A549 (cell line): ENCODE data around the gene LRRC74B.

GRCh38 chr22:20206763-20207484 is 56.1 kb upstream of the CCDC188 start:
- PRO-cap = no peak
CAGE:
- cytosol, long polyA plus RNA = no peak
- long polyA plus RNA = no peak
- nucleus, long polyA plus RNA = no peak

DNA sequence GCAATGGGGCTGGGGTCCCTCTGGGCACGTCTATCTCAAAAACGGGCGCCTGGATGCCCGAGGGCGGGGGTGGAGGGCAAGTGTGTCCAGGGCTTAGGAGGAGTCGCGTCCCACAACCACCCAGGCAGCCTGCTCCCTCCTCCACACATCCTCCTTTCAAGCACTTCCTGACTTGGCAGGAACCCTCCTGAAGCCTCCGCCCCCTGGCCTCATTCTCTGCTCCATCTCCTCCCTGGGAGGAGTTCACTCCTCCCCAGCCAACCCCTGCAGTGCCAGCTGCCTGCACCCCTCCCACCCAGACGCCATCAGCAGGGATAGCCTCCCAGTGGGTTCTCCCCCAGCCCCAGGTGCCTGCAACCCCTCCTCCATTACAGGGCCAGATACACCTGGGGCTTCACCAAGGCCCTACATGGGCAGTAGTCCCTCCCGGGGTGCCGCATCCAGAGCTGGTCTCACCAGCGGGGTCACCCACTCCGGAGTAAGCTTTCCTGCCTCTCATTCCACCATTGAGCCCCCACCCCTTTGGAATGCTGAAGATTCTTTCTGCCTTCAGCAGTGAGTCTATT is 24.5 kb downstream of the RTN4R start:
- PRO-cap = unidirectional peak, minus-strand start at position 147 of the sequence
CAGE:
- cytosol, long polyA plus RNA = no peak
- long polyA plus RNA = no peak
- nucleus, long polyA plus RNA = no peak

DNA sequence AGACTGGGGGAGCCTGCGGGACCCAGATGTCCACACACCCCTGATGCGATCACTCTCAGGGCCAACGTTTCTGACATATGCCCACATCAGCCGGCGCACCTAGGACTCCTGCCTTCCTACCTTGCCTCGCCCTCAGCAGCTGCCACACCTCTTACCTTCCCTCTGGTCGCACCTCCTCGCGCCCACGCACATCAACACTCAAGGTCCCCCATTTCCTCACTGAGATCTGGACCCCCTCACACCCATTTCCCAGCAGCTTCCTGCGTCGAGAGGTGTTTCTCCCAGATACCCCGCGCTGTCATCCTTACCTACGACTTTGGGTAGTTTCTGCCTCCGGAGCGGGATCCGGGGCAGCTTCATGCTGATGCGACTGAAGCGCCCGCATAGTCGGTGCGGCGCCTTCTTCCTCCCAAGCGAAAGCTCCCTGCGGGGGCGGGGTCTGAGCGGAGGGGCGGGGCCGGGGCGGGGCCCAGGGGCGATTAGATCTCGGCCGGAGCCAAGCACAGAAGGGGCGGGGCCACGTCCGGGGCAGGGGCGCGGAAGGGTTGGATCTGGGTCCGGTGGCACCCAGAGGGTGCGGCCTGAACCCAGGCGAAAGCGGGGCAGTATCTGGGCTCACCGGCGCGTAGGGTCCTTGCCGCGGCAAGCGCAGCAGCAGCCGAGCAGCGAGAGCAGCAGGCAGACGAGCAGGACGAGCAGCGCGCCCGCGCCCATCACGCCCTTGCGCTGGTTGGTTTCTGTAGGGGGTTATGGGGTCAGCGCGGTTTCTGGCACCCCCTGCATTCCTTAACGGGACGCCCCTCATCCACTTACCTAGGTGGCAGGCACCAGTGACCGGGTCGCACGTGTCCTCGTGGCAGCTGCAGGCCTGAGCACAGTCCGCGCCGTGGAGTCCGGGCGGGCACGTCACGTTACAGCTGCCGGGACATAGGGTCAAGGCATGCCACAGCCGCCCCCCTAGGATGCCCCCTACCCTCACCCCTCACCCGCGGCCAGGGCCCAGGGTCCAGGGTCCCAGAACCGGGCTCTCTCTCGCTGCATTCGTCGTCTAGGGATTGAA is 8.4 kb downstream of the SCARF2 start:
- PRO-cap = no peak
CAGE:
- cytosol, long polyA plus RNA = no peak
- long polyA plus RNA = no peak
- nucleus, long polyA plus RNA = no peak

DNA sequence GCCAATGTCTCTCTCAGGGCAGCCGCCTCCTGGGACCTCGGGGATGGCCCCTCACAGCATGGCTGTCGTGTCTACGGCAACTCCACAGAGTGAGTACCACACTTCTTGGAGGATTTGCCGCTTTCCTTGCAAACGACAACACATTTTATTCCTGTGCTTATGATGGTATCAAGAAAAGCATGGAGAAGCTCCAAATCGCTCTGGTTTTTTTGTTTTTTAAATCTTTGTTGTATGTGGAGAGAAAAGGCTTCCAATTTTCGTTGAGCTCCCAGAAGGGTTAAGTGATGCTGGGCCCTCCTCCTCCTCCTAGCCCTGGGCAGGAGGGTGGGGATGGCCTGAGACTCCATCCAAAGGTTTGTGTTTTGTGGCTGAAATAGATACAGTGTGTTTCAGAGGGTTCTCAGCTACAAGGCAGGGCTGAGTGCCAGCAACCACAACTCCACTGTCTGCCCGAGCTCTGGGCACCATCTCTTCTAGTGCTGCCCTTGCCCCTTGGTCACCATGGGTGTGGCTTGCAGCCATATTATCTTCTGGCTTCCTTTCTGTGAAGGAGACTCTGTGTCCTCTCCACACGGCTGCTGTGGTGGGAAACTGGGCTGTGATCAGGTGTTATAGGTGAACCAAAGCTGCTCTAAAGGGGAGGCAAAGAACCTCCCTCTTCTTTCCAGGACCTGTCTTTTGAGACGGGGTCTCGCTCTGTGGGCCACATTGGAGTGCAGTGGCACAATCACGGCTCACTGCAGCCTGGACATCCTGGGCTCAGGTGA is 47.8 kb downstream of the MED15 start:
- PRO-cap = no peak
CAGE:
- cytosol, long polyA plus RNA = no peak
- long polyA plus RNA = no peak
- nucleus, long polyA plus RNA = no peak

- PRO-cap = no peak
CAGE:
- cytosol, long polyA plus RNA = no peak
- long polyA plus RNA = no peak
- nucleus, long polyA plus RNA = no peak
These were observed 61.6 kb downstream of the MED15 start for GRCh38 chr22:20568813-20569660.

GRCh38 chr22:20584579-20585311 is 77.3 kb downstream of the MED15 start:
- PRO-cap = no peak
CAGE:
- cytosol, long polyA plus RNA = no peak
- long polyA plus RNA = no peak
- nucleus, long polyA plus RNA = no peak

DNA sequence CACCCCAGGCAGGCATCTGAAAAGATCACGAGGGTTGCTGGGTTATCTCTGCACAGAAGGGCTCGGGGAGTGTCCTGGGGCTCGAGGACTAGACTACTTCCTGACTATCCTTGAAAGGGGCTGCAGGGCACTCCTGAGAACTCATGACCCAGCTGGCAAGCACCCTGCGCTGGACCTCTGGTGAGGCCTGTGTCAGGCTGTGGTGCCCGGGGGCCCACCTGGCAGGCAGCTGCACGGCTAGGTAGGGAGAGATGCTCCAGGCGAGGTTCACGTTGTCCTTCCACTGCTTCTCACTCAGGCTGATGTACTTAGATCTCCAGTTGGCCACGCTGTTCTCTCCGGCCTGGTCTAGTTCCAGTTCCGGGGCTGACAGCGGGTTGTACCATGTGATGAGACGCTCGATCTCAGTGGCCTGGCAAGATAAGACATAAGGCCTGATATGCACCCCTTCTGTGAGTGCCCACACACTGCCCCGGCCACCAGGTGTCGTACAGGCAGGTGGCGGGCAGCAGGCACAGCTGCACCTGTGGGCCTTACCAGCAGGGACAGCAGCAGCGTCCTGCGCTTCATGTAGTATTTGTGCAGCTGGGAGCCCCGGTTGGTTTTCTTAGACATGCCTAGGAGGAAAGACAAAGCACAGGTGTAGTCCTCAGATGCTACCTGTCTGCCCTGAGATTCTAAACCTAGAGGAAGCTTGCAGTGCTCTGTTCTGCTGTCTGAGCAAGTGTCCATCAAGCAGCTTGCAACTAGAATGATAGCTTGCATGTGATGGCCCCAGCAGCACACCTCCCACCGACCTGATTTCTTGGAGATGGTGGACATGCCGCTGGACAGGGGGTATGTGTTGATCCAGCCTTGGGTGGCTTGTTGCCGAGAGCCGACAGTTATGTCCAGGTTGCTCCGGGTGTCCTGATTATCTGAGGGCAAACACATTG is 44.6 kb upstream of the SERPIND1 start:
- PRO-cap = no peak
CAGE:
- cytosol, long polyA plus RNA = no peak
- long polyA plus RNA = no peak
- nucleus, long polyA plus RNA = no peak

DNA sequence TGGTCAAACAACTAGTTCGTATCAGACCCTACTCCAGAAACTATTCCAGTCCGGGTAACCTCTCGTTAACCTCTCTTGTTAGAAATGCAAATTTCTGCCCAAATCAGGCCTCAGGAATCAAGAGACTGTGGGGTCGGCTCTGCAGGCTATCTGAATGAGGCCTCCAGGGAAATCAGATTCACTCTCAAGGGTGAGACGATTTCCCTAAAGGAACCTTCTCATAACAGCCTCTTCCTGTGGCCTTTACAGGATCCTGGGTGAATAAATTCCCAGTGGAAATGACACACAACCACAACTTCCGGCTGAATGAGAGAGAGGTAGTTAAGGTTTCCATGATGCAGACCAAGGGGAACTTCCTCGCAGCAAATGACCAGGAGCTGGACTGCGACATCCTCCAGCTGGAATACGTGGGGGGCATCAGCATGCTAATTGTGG is 9.8 kb downstream of the SERPIND1 start:
- PRO-cap = no peak
CAGE:
- cytosol, long polyA plus RNA = no peak
- long polyA plus RNA = no peak
- nucleus, long polyA plus RNA = no peak

- PRO-cap = no peak
CAGE:
- cytosol, long polyA plus RNA = no peak
- long polyA plus RNA = no peak
- nucleus, long polyA plus RNA = no peak
These were observed 24.9 kb downstream of the SERPIND1 start for GRCh38 chr22:20798391-20799541.

- PRO-cap = no peak
CAGE:
- cytosol, long polyA plus RNA = no peak
- long polyA plus RNA = no peak
- nucleus, long polyA plus RNA = no peak
These were observed 27.8 kb downstream of the SERPIND1 start for GRCh38 chr22:20801754-20802113.

DNA sequence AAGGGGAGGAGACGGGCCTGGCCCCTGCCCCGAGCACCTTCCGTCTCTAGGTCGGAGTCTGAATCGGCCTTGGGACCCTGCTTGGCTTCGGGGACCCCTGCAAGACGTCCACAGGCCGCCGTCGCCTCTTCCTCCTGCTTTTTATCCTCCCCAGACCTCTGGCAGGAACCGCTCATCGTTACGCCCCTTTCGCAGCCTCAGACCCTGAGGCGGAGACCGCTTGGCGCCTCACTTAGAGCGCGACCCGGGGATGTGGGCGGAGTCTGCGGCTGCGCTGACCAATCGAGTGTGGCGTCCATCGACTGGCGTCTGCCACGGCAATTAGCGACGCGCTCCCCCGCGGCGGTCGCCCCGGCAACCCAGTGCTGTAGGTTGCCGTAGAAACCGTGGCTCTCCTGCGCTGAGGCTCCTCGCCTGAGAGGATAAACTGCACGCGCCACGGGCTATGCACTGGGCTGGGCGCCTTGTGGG is 888 bp upstream of the P2RX6 start:
- PRO-cap = no peak
CAGE:
- cytosol, long polyA plus RNA = no peak
- long polyA plus RNA = no peak
- nucleus, long polyA plus RNA = no peak

- PRO-cap = no peak
CAGE:
- cytosol, long polyA plus RNA = no peak
- long polyA plus RNA = no peak
- nucleus, long polyA plus RNA = no peak
These were observed at the start of gene LRRC74B for GRCh38 chr22:21045436-21046120. Gene LRRC74B (plus strand): TSS chr22:21045946.

- PRO-cap = no peak
CAGE:
- cytosol, long polyA plus RNA = no peak
- long polyA plus RNA = no peak
- nucleus, long polyA plus RNA = no peak
These were observed 763 bp upstream of the HIC2 start for GRCh38 chr22:21416347-21416868.

DNA sequence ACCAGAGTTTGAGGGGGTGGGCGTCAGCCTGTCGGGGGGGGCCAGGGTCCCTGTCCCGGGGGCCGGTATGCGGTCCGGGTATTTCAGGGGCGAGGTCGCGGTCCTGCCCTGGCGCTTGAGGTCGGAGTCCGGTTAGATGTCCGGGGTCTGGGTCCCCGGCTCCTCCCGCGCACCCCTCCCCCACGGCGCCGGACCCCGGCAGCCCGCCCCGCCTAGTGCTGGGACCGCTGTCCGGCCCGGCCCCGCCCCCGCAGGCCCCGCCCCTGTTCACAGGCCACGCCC is 217 bp upstream of the HIC2 start:
- PRO-cap = no peak
CAGE:
- cytosol, long polyA plus RNA = no peak
- long polyA plus RNA = no peak
- nucleus, long polyA plus RNA = no peak

DNA sequence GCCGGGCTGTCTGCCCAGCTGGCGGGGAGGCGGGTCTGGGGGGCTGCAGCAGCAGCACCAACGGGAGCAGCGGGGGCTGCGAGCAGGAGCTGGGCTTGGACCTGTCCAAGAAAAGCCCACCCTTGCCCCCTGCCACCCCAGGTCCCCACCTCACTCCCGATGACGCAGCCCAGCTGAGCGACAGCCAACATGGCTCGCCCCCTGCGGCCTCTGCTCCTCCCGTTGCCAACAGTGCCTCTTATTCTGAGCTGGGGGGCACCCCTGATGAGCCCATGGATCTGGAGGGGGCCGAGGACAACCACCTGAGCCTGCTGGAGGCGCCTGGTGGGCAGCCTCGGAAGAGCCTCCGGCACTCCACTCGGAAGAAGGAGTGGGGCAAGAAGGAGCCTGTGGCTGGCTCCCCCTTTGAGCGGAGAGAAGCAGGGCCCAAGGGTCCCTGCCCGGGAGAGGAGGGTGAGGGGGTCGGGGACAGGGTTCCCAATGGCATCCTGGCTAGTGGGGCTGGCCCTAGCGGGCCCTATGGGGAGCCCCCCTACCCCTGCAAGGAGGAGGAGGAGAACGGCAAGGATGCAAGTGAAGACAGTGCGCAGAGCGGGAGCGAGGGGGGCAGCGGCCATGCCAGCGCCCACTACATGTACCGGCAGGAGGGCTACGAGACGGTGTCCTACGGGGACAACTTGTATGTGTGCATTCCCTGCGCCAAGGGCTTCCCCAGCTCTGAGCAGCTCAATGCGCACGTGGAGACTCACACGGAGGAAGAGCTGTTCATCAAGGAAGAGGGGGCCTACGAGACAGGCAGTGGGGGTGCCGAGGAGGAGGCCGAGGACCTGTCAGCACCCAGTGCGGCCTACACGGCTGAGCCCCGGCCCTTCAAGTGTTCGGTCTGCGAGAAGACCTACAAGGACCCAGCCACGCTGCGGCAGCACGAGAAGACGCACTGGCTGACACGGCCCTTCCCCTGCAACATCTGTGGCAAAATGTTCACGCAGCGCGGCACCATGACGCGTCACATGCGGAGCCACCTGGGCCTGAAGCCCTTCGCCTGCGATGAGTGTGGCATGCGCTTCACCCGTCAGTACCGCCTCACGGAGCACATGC is 21.3 kb upstream of the TMEM191C start:
- PRO-cap = no peak
CAGE:
- cytosol, long polyA plus RNA = no peak
- long polyA plus RNA = no peak
- nucleus, long polyA plus RNA = no peak

GRCh38 chr22:21650913-21651356 is 8.8 kb downstream of the SDF2L1 start:
- PRO-cap = no peak
CAGE:
- cytosol, long polyA plus RNA = no peak
- long polyA plus RNA = no peak
- nucleus, long polyA plus RNA = no peak

DNA sequence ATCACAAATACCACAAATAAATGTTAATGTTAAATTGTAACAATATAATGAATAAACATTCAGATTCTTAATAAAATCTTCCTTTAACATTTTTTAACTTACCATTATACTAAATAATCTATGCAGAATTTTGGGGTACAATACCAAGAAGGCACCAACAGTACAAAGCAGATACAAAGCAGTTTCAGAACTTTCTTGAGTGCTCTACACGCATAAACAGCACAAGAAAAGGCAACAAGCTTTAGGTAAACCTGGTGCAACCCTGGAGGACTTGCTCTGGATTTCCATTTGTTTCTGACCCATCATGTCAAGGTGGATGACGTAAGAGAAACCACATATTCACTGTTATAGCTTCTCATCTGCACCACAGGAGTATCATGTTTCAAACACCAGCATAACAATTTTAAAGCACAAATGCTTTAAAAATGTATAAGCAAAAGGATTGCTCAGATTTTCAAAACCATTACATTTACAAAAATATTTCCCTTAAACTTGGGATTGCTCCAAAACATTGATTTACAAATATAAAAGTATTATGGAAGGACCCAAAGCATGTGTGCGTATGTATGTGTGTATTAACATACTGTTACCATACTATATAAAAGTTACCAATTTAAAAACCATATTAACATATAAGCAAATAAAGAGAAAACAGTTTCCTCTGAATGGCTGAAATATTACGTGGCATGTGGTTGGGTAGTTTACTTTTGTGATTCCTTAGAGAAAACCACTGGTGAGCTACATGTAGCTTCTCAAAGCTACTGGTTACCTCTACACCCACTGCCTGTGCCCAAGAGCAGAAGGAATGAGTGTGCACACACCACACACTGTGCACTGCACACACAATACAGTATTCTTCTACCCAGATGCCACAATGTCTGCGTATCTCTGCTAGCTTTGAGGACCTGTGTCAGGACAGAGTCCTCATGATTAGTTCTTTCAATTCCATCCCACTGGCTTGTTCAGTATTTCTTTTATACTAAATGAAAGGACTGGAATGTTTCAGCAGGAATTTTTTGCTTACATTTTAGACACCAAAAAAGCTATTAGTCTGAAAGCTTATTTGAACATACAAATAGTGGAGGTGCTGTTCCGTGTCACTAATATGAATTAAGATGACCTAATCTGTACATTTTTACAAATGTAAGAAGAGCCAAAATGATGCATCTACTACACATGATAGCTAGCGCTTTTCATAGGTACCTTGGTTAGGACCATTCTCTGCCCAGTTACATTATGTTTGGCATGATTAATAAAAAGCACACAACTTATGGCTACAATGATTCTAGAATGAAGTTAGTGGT is 25.4 kb upstream of the YPEL1 start:
- PRO-cap = no peak
CAGE:
- cytosol, long polyA plus RNA = no peak
- long polyA plus RNA = no peak
- nucleus, long polyA plus RNA = no peak

DNA sequence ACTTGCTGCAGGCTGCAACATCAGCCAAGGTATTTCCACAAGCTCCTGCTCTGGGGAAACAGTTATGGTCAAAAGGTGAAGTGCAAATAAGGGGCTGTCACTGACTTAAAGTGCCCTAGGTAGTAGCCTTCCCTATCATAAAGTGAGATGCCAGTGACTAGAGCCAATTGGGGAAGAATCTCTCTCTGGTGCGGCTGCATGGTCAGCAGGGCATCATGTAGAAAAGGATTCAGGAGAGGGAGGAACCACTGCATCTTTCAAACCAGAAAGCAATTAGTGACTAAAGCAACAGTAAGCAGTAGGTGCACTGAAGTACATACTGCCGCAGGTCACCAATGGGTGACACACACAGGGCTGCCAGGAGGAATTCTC is 28.1 kb upstream of the YPEL1 start:
- PRO-cap = no peak
CAGE:
- cytosol, long polyA plus RNA = no peak
- long polyA plus RNA = no peak
- nucleus, long polyA plus RNA = no peak

DNA sequence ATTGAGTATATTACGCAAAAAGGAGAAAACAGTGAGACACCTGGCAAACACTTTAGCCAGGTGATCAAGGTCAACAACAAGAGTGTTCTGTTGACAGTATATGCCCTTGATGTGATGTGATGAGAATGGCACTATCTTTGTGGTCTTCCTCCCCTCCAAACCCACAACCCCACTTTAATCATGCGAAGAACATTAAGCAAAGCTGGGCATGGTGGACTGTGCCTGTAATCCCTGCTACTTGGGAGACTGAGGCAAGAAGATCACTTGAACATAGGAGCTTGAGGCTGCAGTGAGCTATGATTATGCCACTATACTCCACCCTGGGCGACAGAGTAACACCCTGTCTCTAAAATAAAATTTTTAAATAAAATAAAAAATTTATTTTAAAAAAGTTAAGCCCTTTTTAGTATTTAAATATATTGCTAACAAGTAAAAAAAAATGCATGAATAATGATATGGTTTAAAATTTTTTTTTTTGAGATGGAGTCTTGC is 25.9 kb downstream of the MAPK1 start:
- PRO-cap = no peak
CAGE:
- cytosol, long polyA plus RNA = no peak
- long polyA plus RNA = no peak
- nucleus, long polyA plus RNA = no peak

DNA sequence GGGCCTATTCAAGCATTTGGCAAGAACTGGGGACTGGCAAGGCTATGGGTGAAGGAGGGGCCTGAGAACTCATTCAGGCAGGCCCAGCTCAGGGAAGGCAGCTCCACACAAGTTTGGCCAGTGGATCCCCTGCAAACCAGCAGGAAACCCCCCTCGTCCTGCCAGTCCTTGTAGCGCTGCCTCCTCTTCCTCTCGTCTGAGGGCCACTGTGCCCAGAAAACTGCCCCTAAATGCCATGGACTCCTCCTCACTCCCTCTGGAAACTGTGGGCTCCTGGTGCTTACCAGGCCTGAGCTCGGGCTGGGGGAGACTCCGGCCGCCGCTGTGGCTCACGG is 15.3 kb downstream of the PPM1F start:
- PRO-cap = no peak
CAGE:
- cytosol, long polyA plus RNA = no peak
- long polyA plus RNA = no peak
- nucleus, long polyA plus RNA = no peak